Mesangial cell (primary cell): ENCODE data around the gene CMTM7.

DNA sequence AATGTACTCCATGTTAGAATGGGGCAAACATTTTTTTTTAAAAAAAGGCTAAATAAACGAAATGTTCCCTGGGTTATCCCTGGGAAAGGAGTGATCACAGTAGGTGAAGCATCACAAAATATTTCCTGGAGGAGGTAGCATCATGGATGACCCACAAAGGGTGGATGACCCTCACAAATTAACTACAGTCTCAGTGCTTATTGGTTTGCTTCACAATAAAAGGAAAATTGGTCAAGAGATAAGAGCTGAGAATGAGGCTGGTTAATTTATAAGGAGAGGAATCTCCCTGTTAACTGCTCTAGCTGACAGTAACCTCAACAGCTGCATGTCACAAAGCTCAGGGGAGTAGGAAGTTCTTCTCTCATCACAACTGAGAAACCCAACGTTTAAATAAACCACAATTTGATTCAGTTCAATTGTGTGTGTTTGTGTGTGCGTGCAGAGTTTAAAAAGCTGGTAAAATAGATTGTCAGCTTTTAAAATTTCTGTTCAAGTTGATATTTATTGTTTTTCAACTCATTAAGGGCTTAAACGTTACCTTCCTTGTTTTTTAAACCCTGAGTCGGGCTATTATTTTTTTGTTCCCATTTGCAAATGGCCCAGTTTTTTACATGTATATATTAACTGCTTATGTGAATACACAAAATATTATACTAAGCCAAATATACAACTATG is 3.5 kb upstream of the TGFBR2 start:
- RAMPAGE, long total RNA: no peak

- RAMPAGE, long total RNA: no peak
These were observed 8.4 kb downstream of the TGFBR2 start for GRCh38 chr3:30614829-30615247.

DNA sequence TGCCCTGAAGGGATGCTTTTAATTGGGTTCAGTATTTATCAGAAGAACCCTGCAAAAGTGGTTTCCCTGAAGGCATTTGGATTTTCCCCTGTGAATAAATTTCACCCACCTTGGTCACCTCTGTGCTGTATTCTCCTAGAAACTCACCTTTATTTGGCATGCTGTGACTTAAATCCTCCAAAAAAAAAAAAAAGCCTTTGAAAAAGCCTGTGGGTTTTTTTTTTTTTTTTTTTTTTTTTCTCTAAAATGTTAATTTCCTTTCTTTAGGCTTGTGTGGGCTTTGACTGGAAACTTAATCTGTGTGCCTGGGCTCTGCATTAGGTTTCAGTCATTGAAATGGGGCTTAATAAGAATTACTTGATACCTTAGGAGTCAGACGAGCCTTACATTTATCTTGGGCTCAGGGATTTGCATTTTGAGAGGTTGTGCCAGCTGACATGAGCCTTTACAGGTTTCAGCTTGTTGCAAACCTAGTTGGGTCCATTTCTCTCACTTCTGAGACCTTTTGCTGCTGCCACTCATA is 22.0 kb downstream of the TGFBR2 start:
- RAMPAGE, long total RNA: no peak

DNA sequence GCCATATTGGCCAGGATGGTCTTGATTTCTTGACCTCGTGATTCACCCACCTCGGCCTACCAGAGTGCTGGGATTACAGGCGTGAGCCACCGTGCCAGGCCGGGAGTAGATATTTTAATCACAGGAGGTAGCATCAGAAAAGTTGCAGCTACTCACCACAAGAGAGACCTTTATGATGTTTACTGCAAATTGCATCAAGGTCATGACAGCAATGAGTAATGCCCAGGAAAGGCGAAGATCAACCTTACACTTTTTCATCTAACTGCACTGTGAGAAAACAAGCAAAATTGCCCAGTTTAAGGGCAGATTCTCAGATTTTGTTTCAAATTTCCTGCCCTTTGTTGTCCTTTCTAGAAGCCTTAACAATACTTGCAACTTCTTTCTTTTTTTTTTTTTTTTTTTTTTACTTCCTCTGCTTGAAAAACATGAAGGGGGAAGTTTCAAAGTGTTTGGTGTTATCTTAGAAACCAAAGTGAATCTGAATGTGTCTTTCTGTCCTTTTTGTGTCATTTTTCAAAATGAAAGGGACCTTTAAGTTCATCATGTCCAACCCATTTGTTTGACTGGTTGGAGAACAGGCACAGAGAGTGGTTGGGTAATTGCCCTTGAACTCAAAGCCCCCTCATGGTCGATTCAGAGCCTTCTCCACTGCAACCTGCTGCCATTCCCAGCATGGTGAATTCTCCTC is 25.0 kb downstream of the TGFBR2 start:
- RAMPAGE, long total RNA: no peak

DNA sequence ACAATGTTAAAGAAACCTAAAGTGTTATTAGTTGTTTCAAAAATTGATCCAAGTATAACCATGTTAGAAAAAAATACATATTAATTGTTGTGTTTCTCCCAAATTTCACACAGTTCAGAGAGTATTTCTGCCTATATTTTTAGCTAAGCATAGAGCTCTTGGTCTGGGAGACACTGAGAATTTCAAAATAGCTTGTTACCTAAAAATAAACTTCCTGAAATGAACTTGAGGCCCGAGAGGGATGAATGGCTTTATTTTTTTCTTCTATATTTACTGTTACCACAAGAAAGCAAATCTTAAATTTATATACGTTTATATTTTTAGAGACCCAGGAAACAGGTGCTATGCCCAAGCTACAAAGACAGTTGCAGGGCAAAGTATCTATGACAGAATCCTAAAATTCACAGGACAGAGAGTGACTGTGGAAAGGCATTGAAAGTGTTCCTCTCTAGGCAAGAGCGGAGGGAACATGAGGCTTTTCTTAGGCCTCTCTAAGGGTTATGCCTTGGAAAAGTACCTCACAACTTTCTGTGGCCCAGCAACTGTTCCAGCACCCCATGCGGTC is 36.4 kb downstream of the TGFBR2 start:
- RAMPAGE, long total RNA: no peak

GRCh38 chr3:30648927-30649600 is 42.7 kb downstream of the TGFBR2 start:
- RAMPAGE, long total RNA: no peak

GRCh38 chr3:30656548-30657149 is 50.2 kb downstream of the TGFBR2 start:
- RAMPAGE, long total RNA: no peak

- RAMPAGE, long total RNA: no peak
These were observed 54.5 kb downstream of the TGFBR2 start for GRCh38 chr3:30660520-30661780.

DNA sequence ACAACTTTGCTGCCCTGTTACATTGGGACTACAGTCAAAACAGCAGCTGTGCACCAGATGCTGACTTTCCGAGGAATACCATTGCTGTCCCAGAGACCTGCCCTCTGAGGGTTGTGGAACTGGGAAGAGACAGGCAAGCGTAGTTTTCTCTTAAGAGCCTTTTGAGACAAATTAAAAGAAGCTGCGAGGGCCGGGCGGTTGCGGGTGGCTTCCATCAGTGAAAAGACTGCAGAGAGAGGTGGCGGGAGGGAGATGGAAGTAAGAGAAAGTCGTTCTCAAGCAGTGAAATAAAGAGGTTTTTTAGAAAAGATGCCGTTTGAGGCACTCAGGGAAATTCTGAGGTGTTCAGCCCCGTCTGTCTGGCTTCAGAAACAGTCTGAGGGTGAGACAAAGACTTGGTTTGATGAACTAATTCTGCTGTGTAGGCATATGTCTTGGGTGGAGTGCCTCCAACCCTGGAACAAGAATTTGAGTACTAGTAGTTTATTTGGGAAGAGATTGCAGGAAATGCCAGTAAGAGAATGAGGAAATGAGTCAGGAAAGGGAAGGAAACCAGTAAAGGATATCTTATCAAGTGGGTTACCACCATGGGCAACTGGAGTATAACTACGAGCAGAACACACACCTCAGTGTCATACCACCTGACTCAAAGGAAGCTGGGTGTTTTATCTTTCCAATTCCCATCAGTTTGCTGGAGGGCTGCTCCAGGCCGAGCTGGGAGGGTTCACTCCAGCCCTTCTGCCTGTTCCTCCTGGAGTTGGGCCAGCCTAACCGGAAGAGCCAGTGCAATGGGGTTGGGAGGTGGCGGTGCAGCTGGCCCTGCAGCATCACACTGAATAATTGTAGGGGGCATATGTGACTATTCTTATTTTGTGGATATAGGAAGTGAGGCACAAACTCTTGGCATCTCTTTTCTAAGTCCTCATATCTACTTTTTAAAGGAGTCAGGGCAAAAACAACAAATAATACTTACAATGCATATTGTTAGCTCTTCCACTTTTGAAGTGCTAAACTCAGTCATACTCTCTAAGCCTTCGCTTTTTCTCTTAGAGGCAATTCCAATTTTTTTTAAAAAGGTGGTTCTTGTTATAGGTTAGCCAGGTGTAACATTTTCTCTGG is 75.3 kb downstream of the TGFBR2 start:
- RAMPAGE, long total RNA: no peak

DNA sequence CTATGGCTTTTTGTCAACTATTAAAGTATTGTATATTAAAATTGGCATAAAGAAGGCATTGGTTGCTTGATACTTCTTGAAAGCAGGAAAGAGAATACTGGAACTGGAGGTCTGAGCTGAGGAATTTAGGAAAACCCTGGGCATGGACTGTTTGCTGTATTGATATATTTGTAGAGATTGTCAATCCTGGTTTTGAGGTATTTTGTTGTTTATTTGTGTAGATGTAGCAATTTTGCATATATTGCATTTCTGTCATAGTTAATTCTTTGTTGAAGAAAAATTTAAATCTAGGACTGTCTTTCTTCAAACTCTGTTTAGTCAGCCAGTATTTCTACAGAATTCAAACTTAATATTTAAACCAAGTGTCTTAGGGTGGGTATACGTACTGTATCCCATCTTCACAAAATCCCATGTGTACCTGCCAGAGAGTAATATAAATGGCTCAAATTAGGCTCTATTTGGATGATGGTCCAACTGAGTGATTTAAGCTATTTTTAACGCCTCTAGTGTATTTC is 9.5 kb downstream of the STT3B start:
- RAMPAGE, long total RNA: no peak

- RAMPAGE, long total RNA: no peak
These were observed 40.5 kb downstream of the STT3B start for GRCh38 chr3:31572924-31573865.

DNA sequence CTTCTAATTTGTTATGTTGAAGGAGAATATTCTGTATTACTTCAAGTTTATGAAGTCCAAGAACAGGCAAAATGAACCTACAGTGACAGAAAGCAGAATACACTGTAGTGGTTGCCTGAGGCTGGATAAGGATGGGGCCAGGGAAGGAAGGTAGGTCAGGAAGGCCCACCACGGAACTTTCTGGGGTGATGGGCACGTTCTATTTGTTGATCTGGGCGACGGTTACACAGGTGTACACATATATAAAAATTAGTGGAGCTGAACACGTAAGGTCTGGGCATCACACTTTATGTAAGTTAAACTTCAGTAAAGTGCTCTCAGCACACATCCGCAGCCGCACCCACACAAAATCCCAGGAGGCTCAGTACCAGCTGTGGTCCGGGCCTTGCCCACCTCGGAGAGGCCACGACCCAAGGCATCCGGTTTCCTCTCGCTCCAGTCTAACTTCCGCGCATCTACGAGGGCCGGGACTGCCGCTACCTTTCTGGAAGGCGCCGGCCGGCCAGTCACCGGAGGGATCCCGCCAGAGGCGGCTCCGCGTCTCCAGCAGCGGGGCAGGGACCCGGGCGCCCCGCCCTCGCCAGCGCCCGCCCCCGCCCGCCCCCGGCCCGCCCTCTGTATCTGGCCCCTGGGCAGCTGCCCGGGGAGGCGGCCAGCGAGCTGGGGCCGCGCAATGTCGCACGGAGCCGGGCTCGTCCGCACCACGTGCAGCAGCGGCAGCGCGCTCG is at the start of gene CMTM7:
Gene CMTM7, plus strand, starts transcription at position 620 of the 728 bp plus-strand sequence.
- RAMPAGE, long total RNA: no peak

DNA sequence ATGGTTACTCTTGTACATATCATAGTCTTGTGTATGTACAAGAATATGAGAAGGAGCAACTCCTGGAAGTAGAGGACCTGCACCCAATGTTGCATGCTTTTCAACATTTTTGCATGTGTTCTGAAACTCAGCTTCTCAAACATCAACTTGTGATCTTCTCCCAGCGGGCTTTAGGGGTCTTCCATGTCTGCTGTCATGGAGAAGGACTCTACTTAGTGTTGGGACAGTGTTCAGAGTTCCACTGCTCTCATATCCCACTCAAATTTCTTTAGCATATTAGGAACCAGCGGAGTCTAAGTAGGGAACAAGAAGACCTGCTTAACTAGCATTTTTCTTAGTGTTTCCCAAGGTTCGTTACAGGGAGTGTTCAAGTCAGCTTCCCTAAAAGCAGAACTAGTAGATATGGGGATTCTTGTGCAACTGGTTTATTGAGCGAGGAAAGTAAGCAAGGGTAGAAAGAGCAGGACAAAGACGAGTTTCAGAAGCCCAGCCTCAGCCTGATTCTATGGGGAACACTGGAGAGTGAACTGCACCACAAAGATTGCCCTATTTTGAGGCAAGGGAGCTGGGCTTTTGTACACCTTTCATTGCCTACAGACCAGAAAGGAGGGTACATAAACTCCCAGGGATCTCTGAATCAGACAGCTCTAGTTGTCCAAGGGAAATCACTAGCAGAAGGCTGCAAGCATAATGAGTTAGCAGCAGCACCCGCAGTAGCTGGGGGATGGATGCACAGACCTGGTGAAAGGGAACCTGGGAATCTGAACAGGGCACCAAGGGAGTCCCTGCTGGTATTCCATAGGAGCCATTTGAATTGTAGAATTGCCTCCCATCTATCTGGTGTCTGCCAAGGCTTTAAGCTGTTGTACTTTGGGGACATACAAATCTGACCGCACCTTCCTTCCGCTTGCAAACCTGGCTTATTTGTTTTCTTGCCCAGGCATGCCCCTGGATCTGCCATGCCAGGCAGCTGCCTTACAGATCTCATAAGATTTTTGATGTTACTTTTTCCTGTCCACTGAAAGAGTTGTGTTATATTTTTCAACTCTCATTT is 15.0 kb downstream of the CMTM7 start:
- RAMPAGE, long total RNA: no peak

DNA sequence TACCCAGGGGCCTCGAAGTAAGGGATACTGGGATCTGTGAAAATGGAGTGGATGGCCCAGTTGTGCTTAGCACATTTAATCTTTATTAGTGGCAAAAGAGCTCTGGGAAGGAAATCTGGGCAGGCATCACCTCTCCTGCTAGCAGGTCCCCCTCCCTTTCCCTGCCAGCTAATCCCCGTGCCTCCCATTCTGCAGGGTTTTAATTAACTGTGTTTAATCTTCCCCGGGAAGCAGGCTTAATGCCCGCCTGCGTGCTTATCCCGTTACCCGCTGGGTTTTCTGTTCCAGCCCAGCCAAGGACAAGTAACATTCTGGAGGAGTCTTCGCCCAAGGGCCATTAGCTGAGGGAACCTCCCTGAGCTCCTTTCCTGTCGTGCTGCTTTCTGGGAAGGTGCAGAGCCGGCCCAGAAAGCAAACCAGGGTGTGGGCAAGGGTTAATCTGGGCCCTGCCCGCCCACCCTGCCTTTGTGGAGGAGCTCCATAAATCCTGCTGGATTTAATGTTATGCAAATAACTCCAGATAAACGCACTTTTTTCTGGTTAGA is 25.7 kb downstream of the TRIM71 start:
- RAMPAGE, long total RNA: no peak

GRCh38 chr3:32902834-32903405 is 48.5 kb upstream of the CCR4 start:
- RAMPAGE, long total RNA: no peak

- RAMPAGE, long total RNA: no peak
These were observed 56.8 kb downstream of the CCR4 start for GRCh38 chr3:33007956-33008834.

GRCh38 chr3:33389620-33390524 is 50.3 kb downstream of the UBP1 start:
- RAMPAGE, long total RNA: no peak

DNA sequence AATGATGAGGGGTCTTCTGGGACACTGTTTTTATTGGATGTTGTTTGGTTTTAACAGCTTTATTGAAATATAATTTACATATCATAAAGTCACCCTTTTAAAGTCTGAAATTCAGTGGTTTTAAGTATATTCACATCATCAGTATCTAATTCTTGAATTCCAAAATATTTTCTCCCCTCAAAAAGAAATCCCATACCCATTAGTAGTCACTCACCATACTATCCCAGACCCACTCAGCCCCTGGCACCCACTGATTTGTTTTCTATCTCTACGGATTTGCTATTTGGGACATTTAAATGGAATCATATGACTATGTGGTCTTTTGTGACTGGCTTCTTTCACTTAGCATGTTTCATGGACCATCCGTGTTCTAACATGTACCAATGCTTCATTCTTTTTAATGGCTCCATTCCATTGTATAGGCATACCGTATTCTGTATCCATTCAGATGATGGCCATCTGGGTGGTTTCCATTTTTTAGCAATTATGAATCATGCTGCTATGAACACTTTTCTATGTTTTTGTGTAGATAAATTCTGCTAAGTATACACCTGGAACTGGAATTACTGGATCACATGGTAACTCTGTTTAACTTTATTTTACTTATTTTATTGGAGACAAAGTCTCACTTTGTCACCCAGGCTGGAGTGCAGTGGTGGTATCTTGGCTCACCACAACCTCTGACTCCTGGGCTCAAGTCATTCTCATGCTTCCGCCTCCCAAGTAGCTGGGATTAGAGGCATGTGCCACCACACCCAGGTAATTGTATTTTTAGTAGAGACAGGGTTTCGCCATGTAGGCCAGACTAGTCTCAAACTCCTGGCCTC is 13.6 kb downstream of the UBP1 start:
- RAMPAGE, long total RNA: no peak

DNA sequence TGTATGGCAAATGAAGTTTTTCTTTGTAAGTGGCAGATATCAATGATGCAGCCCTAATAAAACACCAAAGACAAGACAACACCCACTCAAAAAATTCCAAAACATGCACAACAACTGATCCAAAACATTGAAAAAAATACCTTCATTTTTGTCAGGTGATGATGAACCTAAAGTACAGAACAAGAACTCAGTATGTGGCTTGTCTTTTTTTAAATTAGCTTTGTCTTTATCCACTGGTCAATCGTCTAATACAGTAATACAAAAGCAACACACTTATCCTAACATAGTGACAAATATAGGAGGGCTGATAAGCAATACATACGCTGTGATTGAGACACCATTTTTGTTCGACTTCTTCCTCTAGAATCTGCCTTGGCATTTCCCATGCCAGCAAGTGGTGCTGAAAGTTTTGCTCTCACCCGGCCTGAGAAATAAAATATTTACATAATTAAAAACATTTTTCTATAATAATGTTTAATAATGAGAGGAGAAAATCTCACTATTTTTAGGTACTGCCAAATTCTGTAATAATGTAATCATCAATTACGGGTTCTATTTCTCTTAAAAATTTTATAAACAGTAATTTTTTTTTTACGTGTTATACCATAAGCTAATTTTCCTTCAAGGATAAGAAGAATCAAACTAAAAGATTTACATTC is 125.9 kb downstream of the CLASP2 start:
- RAMPAGE, long total RNA: no peak

DNA sequence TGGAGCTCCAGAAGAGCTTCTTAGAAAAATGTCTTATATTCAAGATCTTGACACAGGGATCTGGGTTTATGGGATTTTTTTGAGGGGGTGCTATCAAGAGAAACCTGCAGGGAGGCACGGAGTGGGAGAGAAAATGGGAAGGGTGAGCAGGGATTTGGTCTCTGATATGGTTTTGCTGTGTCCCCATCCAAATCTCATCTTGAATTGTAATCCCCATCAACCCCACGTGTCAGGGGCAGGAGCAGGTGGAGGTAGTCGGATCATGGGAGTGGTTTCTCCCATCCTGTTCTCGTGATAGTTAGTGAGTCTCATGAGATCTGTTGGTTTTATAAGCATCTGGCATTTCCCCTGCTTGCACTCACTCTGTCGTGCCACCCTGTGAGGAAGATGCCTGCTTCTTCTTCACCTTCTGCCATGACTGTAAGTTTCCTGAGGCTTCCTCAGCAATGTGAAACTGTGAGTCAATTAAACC is 386.0 kb downstream of the PDCD6IP start:
- RAMPAGE, long total RNA: no peak